LNCaP clone FGC (cell line): ENCODE measurements around the gene P2RX4.

- RRBS, 2 experiments: 98 to 100% methylated on average over 3 to 4 of the region's 15 CpGs
These were observed 22.7 kb downstream of the RAB35 start for GRCh38 chr12:120093721-120094439.

DNA sequence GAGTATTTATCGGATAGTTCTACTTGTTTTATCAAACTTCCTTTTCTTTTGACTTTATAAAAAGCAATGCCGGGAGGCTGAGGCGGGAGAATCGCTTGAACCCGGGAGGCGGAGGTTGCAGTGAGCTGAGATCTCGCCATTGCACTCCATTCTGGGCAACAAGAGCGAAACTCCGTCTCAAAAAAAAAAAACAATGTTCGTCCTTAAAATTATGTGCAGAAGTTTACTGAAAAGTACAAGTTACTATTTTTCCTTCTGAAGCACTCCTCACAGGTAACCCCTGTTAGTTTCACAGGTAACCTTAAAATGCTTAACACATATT, 1.2 kb upstream of the RAB35 start:
- RRBS, 2 experiments: no CpG with 5 or more reads among the region's 10 CpGs

DNA sequence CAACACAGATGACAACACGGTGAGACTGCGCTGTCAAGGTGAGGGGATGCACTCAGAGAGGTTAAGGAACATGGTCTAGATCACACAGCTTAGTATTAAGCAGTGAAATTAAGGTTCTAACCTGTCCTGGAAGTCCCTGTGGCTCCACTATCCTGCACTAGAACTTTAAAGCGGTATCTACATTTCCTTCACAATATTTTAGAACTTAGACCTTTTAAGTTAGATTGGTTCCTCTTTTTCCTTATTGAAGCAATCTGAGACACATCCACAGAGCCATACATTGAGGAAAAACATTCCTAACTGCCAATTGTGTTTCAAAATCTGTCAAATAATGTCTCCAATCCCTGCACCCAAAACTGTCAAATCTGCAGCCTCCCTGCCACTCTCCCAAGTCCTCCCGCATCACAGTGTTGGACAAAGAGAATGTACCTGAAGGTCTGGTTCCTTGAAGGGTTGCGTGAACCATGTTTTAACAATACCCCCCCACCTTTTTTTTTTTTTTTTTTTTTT, 7.8 kb upstream of the RAB35 start:
- RRBS, 2 experiments: no CpG with 5 or more reads among the region's 5 CpGs

DNA sequence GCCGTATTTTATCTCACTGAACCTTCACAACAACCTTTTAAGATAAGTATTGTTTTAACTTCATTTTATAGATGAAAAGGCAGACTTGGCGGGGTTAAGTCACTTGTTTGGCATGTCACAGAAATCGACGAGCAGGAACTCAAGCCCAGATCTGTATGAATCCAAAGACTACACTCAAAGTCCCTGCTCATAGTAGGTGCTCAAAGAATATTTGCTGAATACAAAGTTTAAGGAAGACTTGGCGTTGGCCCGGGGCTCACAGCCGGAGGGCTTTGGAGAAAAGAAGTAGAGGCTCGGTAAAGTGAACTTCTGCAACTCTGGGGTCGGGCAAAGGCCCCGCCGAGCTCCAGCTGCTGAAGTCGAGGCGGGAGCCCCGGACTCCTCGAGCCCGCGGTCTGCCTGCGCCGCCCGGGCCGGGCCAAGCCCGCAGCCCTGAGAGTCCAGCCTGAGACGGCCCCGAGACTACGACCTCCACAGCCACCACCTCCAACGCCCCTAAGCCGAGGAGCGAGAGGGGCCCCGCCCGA, 356 bp downstream of the GCN1 start:
- RRBS, 2 experiments: 1% methylated on average over 12 of the region's 30 CpGs

DNA sequence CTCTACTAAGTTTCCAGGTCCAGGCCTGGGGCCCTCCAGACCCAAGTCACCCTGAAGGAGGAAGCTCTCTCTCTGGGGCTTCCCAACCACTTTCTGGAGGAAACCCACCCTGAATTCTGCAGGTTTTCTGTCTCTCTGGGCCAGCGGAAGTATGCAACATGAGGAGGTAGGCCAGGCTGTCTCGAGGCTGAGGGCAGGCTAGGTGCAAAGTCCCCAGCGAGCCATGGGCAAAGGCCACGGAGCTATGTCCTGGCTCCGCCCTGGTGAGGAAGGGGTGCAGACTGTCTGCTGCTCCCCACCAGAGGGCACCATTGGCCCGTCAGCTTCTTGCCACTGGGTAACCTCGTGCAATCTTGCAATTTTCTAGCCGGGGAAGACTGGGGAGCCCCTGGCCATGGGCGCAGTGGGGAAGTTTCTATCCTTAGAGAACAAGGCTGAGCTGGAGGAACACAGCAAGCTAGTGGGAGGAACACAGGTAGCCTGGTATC, 27.4 kb upstream of the RPLP0 start:
- RRBS, 2 experiments: no CpG with 5 or more reads among the region's 9 CpGs

GRCh38 chr12:120289994-120290254, 12.2 kb upstream of the SIRT4 start:
- RRBS, 2 experiments: no CpG with 5 or more reads among the region's 5 CpGs

DNA sequence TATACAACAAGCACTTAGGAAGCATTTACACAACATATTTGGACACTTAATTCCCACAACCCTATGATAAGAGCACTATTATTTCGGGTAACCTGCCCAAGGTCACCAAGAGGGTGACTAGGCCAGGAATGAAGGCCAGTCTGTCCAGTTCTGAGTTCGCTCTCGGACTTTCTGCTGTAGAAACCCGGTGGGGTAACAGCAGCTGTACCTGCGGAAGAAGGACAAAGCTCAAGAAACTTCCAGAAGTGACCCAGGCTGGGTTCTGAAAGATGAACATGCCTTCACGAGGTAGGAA, 10.8 kb downstream of the PLA2G1B start:
- RRBS, 2 experiments: no CpG with 5 or more reads among the region's 6 CpGs

DNA sequence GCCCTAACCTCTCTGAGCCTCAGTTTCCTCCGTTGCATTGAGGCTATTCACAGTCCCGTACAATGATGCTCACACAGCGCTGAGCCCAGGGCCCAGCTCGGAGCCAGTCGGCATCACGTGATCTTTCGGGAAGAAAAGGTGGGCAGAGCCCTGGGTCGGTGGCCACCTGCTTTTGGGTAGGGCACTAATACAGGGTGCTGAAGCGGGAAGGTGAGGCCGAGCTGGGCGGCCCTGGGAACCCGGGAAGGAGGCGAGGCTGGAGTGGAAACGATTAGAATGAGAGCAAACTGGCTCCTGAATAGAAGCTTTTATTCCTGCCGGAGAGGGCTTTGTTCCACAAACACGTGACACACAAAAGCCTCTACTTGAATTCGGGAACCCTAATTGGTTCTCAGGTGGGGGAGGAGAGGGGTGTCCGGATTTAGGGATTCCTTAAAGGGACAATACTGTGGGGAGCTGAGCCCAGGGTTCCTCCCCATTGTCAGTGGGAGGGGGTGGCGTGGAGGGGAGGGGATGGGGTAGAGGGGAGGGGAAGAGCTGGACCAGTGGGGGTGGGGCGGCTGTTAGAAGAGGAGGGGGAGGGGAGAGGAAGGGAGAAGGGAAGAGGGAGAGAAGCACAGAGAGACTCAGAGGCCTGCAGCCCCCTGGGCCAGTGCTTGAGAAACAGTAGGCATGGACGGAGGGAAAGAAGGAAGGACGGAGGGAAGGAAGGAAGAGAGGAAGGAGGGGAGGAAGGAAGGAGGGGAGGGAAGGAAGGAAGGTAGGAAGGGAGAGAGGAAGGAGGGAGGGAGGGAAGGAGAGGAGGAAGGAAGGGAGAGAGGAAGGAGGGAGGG, 20.2 kb upstream of the MSI1 start:
- RRBS, 2 experiments: 72 to 74% methylated on average over 6 of the region's 22 CpGs

- RRBS, 2 experiments: no CpG with 5 or more reads among the region's 8 CpGs
These were observed 14.6 kb downstream of the POP5 start for GRCh38 chr12:120566566-120567061.

DNA sequence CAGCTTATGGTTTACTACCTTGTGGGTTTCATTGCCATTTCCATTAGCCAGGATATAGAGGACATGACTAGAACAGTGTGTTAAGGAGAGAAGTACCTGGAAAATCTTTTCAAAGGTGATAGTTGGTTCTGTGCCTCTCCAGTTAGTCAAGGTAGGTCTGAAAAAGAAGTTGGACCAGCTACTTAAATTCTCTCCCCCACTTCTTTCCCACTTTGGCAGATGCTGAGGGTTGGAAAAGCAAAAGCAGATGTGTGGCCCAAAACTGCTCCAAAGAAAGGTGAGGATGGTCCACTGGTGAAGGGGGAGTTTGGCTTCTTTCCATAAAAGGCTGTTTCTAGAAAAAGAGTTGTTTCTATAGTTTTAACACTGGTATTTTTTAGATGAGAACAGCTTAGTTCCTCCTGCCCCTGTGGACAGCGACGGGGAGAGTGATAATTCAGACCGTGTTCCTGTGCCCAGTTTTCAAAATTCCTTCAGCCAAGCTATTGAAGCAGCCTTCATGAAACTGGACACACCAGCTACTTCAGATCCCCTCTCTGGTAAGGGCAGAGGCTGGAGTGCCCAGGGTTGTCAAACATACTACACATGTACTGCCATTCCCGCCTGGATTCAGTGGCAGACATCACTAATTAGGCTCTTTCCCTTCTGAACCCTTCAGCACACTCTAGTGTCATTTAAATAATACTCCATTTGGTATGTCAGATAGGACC, 5.6 kb downstream of the POP5 start:
- RRBS, 2 experiments: no CpG with 5 or more reads among the region's 4 CpGs

DNA sequence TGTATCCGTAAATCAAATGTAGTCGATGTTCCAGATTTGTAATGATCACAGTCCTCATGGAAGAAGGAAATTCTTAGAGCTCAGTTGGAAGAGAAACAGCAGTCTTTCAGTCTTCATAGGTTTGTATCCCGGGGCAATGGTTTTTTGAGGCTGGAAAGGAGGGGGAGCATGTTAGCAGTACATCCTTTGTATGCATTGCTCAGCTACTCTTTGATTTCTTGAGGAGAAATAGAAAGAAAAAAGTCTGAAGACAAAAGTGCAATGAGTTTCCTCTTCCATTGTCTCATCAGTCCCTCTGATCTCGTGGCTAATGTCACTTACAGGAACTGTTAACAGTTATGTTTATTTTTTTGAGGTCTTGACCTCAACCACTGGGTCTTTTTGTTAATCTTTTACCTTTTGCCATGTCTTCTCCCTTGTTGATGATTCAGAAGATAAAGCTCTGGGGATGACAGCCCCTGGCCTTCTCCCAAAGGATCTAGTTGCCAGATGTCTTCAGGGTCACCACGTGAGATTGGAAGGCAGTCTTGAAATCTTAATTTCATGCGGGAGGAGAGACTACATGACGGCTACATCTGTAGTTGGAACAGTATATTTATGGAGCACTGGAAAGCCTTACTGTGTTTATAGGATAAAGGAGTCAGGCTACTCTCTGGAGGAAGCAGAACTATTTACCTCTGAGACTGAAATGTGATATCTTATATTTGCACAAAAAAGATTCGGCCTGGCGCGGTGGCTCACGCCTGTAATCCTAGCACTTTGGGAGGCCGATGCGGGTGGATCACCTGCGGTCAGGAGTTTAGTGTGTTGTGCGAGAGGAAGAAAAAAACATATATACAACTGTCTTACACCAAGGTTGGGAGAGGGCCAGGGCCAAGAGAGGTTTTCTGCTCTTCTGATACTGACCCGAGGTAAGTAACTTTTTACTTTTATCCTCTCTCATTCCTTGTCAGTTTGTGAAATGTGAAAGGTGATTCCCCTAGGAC, 5.6 kb downstream of the MLEC start:
- RRBS, 2 experiments: no CpG with 5 or more reads among the region's 16 CpGs

DNA sequence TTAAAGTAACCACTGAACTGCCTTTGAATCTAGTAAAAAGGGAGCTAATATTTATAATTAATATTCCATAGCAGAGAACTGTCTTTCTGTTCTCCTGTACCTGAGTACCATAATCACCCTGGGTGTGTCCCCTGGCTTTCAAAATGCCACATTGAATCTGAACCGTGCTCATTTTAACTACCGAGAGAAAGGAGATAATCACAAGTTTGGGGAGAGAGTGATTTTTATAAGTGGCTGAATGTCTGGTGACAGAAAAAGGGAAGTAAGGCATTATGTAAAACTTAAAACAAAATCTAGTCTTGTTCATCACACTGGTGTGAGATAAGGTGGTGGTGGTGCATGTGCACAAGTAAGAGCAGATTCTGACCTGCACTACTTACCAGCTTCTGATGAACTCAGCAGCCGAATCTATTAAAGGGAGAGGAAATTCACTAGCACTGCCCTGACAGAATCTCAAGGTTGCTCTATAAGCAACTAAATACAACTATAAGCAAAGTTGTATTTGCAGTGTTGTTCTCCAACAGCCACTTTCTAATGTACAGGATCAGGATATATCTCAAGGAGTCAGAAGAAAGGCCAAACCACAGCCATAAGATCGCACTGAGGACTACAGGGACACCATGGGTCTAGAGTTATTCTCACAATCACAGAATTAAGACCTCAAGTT, 56.3 kb downstream of the SPPL3 start:
- RRBS, 2 experiments: no CpG with 5 or more reads among the region's 4 CpGs

GRCh38 chr12:121025550-121026241, 9.4 kb upstream of the C12orf43 start:
- RRBS, 2 experiments: no CpG with 5 or more reads among the region's 9 CpGs

DNA sequence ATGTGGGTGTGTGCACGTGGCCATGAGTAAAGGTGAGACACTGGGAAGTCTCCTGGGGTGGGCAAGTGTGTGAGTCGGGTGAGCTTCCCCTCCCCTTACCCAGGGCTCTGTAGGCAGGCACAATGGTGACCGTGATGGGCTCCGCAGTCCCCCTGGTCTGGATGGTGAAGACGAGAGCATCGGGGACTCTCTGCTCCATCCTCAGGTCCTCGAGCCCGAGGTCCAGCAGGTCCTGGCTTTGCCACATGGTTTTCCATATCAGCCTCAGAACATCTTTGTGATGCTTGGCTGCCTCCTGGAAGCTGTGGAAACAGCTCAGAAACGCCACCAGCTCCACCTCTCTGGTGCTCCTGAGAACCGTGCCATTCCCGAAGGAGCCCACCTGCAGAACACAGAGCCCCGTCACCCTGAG, 5.7 kb downstream of the OASL start:
- RRBS, 2 experiments: no CpG with 5 or more reads among the region's 12 CpGs

DNA sequence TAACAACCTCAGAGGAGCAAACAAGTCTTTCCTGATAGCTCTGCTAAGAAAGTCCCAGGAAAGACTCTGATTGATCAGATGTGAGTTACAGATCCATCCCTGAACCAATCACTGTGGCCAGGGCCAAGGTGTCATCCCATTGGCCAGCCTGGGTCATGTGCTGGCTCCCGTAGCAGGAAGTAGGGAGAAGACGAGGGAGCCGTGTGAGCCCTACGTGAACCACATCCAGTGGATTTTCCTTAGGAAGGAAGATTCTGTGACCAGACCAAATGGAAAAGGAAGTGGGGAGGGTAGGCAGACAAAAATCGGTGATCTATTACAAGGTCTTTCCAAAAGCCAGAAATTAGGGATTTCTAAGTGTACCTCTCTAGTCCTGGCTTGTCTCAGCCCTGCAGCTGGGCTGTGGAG, 5.7 kb downstream of the P2RX7 start:
- RRBS, 2 experiments: no CpG with 5 or more reads among the region's 5 CpGs

- RRBS, 2 experiments: under 1 to 1% methylated on average over 9 of the region's 94 CpGs
These were observed at the start of gene P2RX4 for GRCh38 chr12:121209805-121210683. Gene P2RX4 (plus strand): TSS chr12:121210129.

DNA sequence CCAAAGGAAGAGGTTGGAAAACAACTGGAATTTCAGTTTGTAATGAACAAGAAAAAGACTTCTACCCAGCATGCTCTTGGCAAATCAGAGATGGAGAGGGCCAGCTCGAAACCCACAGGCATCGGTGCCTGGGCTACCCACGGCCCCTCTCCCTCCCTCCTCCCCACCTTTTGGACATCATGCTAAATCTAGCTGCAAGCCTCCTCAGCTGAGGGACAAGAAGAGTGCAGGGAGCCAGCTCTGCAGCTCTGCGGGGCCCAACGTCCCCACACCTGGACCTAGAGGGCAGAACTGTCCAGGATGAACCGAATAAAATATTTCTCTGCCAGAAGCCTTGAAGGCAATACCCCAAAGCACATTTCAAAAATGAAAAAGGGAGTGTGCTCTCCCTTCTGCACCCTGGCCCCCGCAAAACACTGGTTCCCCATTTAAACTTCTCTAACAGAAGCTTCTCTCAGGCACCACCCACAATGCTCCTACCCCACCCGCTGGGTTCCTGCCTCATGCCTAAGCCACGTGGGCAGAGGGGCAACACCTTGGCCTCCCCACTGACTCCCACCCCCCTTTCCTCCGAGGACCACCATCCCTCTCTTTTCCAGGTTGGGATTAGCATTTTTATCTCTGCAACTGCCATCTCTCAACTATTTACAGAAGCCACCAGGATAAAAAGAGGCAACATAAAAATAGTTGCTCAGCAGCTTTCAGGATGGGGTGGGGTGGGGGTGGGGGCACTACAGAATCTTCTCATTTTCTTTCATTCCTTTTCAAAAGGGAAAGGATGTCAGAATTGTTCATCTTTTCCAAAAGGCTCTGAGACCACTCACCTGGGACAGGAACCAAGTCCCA, 8.1 kb downstream of the CAMKK2 start:
- RRBS, 2 experiments: no CpG with 5 or more reads among the region's 10 CpGs

- RRBS, 2 experiments: no CpG with 5 or more reads among the region's 16 CpGs
These were observed 30.1 kb downstream of the RNF34 start for GRCh38 chr12:121429839-121430635.

GRCh38 chr12:121530513-121531183, 50.2 kb downstream of the KDM2B start:
- RRBS, 2 experiments: no CpG with 5 or more reads among the region's 4 CpGs

DNA sequence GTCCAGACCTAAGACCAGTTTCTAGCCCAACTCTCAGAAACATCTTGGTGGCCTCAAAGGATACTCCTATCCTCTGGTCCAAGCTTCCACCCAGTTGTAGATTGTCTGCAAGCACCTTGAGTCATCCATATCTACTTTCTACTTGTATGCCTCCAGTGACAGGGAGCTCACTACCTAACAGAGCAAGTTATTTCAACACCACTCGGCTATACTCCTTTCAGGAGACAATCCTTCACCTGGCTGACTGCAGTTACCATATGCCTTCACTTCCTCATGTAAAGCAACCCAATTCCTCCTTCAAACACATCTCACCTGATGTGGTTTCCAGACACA, 49.5 kb downstream of the KDM2B start:
- RRBS, 2 experiments: no CpG with 5 or more reads among the region's 1 CpG